Neural progenitor cell (in vitro differentiated cells): ENCODE measurements around a stretch of chr10.

DNA sequence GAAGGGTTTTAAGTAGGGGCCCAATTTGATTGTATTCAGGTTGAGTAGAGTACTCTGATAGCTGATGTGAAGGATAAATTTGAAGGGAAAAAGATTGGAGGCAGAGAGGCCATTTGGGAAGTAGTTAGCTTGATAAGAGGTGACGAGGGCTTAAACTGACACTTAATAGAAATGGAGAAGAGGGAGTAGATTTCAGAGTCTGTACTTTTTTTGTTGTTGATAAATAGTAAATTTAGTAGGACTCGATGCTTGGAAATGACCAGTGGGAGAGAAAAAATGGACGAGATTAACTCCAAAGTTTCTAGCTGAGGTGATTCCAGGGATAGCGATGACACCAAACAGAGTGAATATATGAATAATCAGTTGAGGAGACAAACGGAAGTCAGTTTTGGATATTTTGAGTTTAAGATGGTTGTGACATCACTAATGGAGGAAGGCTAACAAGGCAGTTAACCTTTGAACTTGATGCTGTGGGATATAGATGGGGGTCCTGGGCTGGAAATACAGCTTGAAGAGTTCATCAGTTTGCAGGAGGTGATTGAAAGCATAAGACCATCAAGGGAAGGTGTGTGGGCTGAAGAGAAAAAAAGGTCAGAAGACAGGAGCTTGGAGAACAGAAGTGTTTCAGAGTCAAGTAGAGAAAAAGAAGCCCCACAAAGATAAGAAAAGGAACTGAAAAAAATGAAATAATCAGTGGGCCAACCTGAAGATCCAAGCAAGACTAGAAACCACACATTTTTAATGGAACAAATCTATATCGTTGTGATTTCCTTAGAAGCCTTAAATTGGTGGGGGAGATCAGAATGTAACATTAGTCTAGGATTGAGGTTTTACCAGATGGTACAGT lies 22.3 kb downstream of the ZEB1 start:
- RAMPAGE, long total RNA: no peak

DNA sequence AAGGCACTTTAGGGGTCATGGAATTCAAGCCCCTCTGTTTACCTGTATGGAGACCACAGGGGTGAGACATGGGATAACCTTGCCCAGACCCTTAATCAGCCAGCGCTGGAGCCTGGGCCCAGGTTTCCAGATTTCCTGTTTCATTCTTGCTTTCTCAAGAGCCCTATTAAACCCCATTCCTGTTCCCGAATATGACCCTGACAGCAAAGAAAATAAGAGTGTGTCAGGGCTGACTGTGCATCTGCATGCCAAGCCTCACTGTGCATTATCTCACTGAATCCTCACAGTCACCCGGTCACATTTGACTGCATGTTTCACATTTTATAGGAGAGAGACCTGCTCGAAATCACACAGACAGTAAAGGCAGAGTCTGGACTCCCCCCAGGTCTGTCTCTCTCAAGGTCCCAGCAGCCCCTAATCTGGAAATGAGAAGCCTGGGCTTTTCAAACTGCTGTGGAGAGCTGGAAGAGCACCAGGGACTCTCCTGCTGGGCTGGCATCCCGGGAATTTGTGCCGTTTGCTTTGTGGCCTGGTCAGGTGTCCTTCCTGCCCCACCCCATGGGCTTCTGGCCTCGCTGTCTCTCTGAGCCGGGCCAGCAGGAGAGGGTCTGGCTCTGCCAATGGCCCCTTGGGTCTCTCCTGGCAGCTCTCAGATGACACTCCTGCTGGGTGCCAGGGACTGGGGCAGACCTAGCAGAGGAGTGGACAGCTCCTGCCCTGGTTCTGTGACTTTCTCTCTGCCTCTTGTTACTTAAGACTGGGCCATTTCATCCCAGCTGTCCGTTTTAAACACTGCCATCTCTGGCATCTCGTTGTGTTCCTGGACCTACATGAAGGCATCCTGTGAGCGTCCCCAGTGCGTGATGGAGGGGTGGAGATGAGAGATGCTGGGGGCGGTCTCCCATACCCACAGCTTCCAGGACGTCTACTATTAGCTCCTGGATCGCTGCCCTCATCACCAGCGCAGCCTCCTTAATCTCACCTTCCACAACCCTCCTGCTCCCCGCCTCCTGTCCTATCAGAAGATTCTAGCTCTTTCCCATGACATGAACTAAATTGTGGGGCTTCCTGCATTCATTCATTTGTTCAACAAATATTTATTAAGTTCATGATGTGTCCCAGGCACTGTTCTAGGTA lies 173.6 kb downstream of the ARHGAP12 start:
- RAMPAGE, long total RNA: no peak

DNA sequence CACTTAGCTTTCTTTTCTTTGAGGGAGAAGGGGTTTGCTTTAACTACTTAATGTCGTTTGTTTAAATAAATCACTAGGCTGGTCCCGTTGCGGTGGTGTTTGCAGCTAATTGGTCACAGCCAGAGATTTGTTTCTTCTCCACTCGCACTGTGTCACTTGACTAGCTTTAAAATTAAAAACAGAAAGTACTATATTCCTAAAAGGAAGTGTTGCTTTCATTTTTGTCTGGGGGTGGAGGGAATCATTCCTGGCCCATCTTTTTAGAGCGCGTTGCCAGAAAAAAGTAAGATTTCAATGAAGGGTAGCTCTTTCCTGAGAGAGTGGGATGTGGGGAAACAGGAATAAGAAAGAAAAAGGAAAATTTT lies 427 bp upstream of the KIF5B start:
- RAMPAGE, long total RNA: no peak

DNA sequence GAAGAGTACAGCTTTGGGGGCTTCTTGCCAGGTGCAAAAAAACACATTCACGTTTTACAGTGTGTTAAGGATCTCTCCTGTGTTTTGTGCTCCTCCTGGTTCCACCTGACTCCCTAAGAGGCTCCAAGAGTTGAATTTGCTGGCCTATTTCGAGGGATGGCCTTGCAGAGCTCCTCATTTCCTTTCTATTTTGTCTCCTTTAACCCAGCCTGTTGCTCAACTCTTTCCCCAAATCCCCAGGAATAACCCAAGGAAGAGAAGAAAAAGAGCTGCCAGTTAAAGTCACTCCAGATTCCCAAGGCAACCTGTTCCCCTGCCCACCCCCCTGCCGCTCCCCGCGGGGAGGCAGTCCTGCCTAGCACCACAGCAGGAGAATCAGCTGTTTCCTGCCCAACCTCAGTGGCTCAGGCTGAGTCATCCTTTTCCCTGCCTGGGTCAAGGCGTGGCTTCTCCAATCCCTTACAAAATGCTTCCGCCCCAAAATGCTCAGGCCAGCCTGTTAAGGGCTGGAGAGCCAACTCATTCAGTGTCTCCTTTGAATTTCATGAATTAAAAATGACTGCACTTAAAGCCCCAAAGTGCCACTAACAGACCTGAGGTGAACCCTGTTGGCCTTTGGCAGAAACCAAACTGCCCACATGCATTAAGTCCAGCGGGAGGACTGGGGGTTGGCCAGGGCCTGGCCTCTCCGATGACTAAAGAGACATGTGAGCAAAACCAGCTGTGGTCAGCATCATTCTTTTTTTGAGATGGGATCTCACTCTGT lies 83.1 kb upstream of the KIF5B start:
- RAMPAGE, long total RNA: no peak

- RAMPAGE, long total RNA: no peak
These were observed 79.7 kb downstream of the EPC1 start for GRCh38 chr10:32266975-32267954.

DNA sequence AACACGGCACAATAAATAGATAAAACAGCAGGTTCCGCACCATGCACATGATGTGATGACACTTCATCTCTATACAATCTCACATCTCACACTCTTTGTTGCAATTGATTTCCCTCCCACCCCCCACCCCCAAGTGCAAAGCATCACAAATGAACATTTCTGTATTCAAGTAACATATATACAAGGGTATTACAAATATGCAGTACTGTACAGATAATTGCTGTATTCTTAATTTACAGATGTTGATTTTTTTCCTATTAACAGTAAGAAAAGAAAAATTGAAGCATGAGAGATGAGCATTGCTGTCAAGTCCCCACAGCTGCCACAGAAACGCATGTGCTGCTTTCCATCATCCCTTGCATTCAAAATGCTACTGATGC lies 78.3 kb downstream of the EPC1 start:
- RAMPAGE, long total RNA: no peak

- RAMPAGE, long total RNA: no peak
These were observed 9.7 kb downstream of the EPC1 start for GRCh38 chr10:32337288-32337716.

- RAMPAGE, long total RNA: no peak
These were observed 10.0 kb upstream of the EPC1 start for GRCh38 chr10:32356930-32357374.

GRCh38 chr10:32379322-32379948 lies 32.5 kb upstream of the EPC1 start:
- RAMPAGE, long total RNA: no peak

DNA sequence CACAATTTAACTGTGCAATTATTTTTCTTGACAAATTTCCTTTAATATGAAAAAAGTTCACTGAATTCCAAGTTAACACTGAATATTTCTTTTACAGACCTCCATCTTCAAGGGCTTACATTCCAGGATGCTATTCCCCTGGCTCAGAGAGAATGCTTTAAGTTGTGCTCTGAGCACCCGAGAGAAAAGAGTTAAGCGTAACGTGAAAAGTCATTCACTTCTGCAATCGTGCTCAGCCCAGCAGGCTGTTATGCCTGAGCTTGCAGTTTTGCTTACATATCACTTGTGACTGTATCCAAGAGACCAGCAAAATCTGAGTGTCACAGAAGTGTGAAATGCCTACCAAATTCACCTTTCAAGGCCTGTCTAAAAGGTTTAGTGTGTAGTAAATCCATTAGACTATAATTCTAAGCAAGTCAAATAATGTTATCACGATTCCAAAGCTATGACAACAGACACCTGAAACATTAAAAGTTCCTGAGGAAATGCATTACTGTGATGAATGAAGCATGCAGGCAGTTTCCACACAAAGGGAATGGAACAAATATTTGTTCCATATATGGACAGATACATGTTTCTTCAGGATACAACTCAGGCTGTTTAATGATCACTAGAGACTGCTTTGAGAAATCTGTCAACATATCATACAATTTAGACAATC lies 20.1 kb downstream of the ITGB1 start:
- RAMPAGE, long total RNA: no peak

DNA sequence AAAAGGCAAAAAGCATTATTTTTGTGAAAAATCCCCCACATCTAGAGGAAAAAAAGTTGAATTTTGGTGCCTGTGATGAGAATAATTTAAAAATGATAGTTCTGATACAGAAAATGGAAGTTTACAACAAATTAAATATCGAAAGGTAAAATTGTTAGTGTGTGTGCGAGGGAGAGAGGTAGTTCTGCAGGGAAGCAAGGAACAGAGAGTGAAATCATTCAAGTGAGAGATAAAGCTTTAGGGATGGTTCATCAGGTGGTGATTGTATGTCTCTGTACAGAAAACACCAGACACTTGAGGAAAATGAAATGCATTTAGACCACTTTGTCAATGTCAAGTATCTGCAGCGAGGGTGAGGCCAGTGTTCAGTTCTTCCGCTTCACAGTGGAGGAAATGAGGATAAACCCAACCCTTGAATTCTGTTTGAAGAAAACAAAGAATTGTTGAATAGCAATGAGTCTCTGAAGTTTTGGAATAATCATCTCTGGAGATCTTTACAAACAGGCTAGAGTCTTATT lies 14.4 kb upstream of the ITGB1 start:
- RAMPAGE, long total RNA: no peak

GRCh38 chr10:32982304-32982921 lies 24.4 kb upstream of the ITGB1 start:
- RAMPAGE, long total RNA: no peak

DNA sequence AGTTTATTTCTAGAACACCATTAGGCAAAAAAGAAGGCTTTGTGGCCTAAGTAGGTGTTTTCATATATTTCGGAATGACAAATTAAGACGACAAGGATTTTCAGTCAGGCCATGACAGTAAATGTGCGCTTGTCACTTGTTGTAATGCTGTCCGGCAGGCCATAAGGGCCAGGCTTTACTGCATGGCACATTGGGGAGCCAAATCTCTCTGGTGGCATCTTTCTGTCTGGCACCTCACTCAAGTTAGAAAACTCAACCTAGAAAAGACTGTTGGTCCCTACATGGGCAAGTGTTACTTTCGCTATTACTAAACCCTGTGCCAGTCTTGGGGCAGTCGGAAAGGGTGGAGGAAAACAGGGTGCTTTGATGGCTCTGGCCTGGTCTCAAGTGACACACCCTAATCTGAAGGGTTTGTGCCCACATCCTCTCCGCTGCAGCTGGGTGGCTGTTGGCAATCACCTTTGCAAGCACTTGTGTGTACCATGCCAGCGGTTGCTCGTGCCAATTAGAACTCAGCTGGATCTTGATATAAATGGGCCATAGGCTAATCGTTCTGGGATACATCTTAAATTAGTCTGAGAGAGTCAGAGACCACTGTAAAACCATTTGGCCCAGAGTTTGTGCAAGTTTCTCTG lies 159.7 kb upstream of the ITGB1 start:
- RAMPAGE, long total RNA: no peak

DNA sequence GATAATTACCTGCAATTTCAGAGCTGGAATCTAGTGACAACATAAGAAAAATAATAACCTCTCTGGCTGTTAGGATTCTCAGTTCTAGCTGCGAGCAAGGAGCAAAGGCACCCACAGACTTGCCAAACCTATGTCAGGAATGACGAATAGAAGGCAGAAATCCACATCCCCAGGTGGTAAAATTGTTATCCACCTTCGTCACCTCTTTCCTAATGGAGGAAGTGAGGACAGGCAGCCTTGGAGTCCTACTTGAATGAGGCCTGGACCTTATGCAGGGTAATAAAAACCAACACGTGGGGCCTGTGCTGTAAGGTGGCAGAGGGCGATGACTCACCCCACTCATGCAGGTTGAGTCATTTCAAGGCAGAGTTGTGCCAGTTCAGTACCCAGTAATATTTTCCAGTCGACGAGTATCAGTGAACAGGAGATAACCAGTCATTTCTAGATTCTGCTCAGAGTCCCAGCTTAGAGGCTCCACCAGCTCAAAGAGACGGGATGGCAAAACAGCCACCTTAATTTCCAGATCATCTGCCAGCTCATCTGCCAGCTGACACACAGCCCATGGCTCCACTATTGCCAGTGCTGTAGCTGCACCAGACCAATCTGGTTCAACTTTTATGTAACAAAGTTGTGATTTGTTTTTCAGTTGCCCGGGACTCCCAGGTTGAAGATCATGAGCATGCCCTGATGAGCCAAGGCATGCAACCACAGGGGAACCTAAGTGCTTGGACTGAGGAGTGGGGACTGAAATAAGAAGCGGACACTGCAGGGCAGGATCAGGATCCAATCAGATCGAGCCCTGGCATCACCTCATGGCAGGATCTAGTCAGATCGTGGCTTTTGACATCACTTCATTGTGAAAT lies 176.1 kb upstream of the ITGB1 start:
- RAMPAGE, long total RNA: no peak

- RAMPAGE, long total RNA: no peak
These were observed 178.7 kb downstream of the NRP1 start for GRCh38 chr10:33155666-33156211.

GRCh38 chr10:33198543-33199134 lies 135.8 kb downstream of the NRP1 start:
- RAMPAGE, long total RNA: no peak

DNA sequence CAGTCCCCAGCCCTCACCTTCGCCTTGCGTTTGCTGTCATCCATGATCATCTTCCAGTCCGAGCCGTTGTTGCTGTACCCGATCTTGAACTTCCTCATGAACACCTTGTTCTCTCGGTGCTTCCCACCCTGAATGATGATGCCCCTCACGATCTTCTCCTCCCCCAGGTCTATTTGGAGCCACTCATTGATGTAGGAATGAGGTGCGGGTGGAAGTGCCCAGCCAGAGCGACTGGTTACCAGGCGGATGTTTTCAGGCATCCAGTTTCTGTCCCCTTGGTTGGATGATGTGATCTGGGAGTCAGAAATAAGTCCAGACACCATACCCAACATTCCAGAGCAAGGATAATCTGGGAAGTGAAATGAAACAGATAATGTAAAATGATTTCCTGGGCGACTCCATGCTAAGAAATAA lies 121.1 kb downstream of the NRP1 start:
- RAMPAGE, long total RNA: no peak

- RAMPAGE, long total RNA: no peak
These were observed 84.9 kb downstream of the NRP1 start for GRCh38 chr10:33249639-33249957.

GRCh38 chr10:33315945-33316273 lies 18.6 kb downstream of the NRP1 start:
- RAMPAGE, long total RNA: no peak

DNA sequence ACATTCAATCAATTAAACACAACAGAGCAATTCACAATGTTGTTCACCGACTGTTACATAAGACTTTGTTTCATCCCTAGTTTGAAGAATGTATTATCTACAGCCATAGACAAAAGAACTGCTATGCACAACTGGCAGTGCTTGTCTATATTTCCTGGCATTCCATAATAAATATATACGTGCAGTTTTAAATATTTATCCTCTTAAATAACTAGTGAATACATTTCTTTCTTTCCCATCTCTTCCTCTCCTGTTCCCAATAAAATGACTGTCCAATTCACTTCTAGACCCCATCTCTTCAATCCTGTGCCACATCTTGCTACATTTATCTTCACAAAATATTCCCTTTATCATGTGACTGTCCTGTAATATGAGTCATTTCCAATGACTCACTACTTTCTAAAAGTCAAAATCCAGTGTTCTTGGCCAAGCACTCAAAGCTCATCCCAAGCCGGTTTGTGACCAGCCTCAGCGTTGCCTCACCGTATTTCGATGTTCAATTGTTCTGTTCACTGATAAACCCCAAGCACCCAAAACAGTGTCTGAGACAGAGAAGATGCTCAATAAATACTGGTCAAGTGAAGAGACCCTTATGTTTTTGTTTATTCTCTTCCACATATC lies 104.8 kb downstream of the PARD3 start:
- RAMPAGE, long total RNA: no peak